Ureter (tissue), 1 donor: ENCODE measurements around the genes DNAAF10 and GFPT1.

DNA sequence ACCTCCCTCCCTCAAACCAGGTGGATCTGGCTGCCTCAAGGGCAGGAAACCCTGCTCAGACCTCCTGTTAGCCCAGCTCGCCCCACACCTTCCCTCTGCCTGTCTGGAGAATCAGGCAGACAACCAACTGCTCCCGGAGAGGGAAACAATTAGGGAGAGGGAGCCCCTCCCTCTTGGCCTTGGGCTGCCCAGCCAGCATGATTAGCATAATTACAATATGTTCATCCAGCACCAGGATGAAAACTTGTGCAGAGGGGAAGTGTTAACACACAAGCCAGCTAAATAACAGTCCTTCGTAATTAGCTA is 185.5 kb downstream of the C1D start:
- PRO-cap: no peak

DNA sequence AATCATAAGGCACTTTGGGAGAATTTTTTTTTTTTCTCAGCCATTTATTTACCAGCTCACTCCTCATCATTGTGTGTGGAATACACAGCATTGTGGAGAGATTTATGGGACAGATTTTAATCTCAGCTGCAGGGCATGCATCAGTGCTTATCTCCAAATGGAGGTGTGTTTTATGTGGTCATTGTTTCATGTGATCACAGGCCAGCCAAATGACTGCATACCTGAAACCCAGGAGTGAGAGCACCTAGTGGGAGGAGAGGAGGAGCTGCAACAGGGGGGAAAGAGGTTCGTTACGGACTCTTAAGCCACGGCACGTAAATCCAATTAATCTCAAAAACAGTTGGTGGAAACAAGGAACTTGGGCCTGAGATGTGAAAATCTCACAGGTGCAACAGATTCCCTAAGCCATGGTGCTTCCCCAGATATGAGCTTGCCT is 167.6 kb downstream of the C1D start:
- PRO-cap: no peak

DNA sequence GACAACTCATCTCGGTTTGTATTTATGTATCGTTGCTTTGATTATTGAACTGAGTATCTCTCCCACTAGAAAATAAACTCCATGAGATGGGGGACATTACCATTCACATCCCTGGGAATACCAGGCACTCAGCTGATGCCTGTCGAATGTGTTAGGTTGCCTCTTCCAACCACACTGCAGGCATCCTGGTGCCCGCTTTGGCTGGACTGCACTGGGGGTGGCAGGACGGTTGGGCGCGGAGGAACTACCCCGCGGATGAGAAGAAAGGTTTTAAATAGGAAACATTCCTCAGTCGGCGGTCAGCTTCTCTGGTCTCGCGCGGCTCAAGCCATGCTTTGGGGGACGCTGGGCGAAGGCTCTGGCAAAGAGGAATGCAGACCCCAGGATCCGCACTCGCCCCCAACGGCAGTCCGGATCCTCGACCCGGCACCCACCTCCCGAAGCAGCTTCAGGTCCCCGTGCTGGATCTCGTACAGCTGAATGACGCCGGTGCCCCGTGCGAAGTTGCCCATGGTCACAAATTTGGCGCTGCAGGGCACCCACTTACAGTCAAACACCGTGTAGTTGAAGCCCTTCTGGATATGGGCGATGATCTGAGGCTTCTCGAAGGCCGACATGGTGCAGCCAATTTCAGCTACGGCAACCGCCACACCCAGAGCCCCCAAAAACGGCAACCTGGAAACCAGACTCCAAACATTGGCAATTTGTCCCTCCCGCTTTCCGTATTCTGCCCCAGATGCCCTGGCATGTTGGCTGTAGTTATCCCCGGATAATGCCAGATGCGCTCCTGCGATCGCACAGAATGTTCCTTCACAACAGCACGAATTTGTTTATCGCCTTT is at the start of gene DNAAF10:
Gene DNAAF10 (minus strand): TSS at position 701 of the 841 bp plus-strand sequence.
- PRO-cap: bidirectional peak, plus-strand start outside the sequence, minus-strand start at position 669 of the sequence

DNA sequence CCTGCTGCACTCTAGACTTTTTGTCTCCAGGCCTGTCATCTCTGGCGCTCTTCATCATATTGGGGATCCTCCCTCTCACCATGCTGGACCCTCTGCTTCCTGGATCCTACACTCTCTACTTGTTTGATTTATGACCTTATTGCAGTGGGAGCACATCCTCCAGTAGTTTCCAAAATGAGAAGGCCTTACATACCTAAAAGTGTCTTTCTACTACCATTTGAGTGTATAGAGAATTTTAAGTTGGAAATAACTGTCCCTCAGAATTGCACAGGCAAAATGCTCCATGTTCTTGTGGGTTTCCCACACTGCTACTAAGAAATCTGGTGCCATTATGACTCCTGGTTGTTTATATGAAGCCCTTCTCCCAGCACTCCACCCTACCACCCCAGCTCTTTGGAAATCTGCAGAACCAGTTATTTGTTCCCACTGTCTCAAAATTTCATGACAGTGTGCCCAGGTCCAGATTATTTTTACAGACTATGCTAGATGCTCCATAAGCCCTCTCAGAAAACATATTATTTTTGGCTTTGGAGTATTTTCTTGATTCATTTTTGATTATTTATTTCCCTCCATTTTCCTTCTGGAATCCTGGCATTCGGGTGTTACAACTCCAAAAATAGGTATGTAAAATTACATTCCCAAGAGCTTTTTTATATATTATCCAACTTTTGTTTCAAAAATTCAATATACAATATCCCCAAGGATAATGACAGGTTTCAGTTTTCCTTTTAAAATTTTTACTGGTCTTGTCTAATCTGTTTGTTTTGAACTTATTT is 25.5 kb downstream of the PNO1 start:
- PRO-cap: no peak

- PRO-cap: no peak
Measured at GRCh38 chr2:68253736-68254179, 1.4 kb upstream of the PPP3R1 start.

DNA sequence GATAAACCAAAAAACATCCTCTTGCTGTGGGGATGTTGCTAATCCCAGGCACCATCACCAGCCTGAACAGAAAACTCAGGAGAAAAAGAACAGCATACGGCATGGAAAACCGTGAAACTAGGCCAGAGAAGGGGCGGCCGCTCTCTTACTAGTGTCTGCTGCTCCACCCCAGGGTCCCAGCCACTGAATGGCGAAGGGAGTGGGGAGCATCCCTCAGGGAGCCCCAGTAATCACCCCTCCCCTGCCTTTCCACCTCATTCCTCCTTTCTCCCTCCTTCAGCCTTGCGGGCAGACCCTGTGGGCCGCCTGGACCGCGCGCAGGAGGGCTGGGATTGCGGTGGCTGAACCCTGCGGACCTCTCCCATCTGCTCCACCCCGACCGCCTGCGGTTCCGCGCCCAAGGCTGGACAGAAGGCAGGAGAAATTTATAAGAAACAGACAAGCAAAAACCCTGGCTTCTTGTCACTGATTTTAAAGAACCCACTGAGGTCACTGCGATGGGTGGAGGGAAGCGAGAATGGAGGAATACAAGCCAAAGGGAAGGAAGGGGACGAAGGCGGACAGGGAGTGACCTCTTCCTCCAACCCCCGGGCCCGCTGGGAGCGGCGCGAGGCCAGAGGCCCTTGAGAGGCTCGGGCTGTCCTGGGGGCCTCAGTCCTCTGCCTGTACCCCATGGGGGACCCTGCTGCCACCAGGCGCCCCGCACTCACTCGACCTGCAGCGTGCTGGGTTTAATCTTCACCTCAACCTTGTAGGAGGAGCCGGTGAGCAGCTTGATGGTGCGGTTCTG is 1.0 kb downstream of the CNRIP1 start:
- PRO-cap: bidirectional peak, plus-strand start at position 183 of the sequence, minus-strand start at position 174 of the sequence; bidirectional peak, plus-strand start at position 590 of the sequence, minus-strand start at position 598 of the sequence

DNA sequence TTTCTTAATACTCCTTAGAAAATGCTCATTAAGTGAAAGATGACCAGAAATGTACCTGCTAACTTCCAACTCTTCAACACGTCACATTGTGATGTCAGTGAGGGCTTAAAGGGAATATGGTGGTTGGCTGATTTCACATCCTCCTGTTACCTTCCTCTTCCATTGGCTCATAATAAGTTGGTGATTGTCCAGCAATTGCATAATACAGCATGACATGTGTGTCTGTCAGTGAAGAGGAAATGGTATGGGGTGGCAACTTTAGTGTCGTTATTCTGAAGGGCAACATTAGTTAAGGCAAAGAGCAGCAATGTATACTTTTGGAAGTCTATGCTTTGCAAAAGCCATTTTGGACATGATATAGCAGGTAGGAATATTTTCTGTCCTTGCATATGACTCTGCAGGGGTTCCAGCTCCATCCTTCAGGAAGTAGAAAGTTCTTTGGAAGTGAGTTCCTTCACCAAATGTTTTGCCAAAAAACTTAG is 26.1 kb downstream of the PLEK start:
- PRO-cap: no peak

DNA sequence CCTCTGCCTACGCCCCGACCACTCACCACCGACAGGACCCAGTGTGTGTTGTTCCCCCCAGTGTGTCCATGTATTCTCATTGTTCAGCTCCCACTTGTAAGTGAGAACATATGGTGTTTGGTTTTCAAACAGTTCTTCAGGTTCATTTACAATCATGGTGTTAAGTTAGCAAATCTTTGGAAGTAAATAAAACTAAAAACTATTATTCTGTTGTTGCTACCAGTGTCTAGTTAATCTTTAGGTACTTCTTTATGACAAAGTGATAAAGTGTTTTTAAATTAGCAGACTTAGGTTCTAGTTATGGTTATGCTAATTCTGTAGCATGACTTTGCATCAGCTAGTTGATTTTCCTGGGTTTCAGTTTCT is 84.6 kb upstream of the PROKR1 start:
- PRO-cap: no peak

- PRO-cap: no peak
Measured at GRCh38 chr2:68770981-68771802, 36.6 kb downstream of the ARHGAP25 start.

DNA sequence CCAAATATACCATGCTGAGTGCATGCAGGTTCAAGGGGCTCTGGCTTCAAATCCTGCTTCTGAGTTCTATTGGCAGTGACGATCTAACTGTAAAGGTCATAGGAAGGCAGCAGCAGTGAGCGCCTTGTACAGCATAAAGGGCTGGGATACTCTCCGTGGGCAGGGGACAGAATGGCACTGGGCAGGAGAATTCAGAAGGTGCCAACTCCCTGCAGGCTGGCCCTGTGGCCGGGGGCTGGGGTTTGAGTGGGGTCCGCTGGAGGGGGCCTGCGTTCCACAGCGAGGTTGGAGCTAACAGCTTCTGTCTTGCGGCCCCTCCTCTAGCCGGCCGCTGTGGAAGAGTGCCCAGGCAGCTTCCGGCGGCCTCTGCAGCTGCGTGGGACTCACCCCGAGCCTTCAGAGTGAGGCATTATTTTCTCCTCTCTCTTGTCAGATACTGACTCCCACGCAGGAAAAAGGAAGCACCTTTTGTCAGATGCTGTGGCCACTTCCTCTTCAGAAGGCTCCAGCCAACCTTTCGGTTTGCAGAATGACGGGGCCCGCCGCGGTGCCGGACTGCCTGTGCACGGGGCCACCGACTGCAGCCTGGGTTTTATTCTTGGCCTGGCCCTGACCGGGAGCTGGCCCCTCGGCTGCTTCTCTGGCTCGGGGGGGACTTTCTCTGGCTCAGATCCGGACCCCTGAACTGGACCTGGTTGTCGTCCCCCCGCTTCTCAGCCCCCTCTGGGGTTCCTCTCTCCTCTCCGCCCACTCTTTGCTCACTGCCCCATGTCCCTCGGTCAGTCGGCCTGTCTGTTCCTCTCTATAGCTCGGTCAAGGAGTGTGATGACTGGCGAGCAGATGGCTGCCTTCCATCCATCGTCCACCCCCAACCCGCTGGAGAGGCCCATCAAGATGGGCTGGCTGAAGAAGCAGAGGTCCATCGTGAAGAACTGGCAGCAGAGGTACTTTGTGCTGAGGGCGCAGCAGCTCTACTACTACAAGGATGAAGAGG is 40.1 kb downstream of the ARHGAP25 start:
- PRO-cap: bidirectional peak, plus-strand start at position 527 of the sequence, minus-strand start at position 403 of the sequence

GRCh38 chr2:68796201-68796764 is 61.7 kb downstream of the ARHGAP25 start:
- PRO-cap: no peak

GRCh38 chr2:68828913-68829977 is 42.0 kb downstream of the BMP10 start:
- PRO-cap: no peak

- PRO-cap: unidirectional peak, minus-strand start at chr2:68832619
Measured at GRCh38 chr2:68832090-68832961, 38.9 kb downstream of the BMP10 start.

DNA sequence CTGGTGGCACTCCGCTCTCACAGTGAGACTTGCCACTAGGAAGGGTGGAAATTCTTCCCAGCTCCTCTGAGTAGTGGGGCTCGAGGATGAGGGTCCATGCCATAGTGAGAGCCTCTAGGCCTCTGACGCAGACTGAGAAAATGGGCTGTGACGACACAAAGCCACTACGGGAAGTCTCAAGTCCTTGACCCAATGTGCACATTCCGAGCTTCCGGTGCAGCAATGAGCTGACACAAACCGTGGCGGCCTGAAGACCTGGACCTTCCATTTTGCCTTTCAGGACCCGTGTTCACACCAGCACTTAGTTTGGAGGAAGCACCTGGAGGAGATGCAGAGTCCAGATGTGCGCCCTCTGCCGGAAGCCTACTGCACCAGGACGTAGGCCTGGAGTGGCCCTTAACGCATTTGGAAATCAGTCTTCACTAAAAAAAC is 34.1 kb downstream of the BMP10 start:
- PRO-cap: no peak

GRCh38 chr2:69082474-69083107 is 69.6 kb downstream of the ANTXR1 start:
- PRO-cap: no peak

- PRO-cap: no peak
Measured at GRCh38 chr2:69382527-69383169, 4.4 kb downstream of the GFPT1 start.

DNA sequence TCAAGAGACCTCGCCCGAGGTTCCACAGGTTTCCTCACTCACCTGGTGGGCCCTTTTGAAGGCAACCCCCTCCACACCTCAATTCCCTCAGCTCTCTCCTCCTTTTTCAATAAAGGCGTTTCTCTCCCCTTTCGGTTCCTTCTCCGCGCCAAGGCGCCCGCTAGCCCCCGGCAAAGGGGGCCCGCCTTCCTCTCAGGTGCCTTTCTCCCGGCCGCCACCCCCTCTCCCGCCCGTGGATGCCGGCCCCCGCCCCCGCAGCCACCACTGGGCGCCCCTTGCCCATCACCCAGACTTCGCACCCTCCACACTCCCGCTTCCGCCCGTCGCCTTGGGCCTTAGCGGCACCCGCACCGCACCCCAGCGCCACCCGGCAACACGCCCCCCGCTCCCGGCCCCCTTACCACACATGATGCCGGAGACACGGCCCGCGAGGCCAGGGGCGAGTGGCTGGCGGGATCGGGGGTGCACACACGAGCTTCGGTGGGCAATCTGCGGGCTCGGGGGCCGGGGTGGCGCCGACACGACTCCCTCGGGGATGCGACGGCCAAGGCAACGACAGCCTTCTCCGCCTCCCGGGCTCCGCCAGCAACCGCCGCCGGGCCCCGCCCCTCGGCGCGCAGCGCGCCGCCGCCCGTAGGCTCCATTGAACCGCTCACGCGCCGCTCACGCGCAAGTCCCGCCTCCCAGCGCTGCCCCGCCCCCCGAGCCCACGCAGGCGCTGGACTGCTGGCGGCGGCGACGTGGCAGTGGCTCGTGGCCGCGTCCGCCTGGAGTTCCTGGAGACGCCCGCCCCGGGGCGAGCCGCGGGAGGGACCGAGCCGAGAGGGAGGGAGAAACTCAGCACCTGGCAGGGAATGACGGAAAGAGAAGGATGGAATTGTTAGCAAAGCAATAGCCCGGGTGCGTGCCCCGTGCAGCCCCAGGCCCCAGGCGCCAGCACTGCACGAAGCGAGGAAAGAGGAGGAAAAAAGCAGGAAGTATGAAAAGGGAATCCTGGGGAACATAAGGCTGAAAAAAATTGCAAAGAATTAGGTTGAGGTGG is at the start of gene GFPT1:
Gene GFPT1 (minus strand): TSS at position 564 of the 1,042 bp plus-strand sequence.
- PRO-cap: bidirectional peak, plus-strand start at position 721 of the sequence, minus-strand start at position 587 of the sequence

GRCh38 chr2:69419203-69419707 is 18.0 kb downstream of the NFU1 start:
- PRO-cap: no peak

DNA sequence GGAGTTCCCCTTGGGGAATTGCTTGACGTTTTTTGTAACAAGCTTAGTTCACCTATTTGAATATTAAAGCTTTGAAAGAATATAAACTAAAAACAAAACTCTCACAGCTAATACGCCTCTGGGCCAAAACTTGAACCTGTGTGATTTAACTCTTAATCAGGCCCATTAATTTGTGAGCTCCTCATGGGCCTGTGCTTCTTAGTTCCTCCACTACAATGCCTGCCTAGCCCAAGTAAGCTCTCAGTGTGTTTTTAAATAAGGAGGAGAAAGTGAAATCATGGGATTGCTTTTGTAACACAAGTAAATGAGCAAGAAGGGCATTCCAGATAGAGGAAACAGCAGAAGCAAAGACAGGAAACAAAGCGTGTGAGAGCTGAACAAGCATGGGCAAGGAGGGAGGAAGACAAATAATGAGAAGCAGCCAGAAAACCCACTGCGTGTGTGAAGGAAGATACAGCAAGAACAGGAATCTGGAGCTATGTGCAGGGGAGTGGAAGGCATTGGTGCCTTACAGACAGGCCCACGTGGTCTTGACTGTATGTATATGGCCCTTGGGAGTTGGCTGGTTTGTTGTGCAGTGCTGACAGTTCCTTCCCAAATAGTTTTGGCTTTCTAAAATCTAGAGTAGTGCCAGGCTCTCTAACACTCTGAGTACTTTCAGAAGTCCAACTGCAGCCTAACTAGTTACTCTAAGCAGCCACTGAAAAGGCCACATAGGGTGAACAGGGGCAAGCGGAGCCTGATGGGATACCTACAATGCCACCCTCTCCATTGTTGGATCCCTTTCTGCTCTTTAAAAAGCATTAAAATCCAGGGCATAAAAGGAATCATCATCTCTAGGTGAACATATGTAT is 88.6 kb downstream of the AAK1 start:
- PRO-cap: no peak

DNA sequence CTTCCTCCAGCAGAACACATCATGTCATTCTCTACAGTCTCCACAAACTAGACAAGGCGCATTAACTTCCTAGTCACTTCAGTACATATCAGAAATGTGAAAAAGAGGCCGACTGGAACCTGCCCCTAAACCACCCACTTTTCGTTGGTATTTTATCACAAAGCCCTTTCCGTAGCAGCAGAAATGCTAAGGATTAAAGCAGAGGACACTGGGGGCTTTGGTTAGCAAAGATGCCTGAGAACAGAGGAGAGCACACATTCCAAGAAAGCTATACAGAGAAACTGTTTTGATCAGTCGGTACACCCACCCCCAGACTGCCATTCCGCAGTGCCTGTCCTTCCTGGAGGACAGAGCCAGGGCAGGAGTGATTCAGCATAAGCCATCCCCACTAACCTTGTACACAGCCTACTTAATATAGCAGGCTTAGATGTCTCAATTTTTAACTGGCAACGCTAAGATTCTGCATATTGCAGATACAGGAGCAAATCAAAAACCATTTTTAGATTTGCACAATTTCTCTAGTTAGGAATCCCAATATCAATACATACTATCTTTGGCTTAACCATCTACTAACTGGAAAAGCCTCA is 53.3 kb downstream of the AAK1 start:
- PRO-cap: no peak